SJSA1 (cell line): ENCODE data around the genes RAB9A and TRAPPC2.

GRCh38 chrX:10285591-10285883 is 128.8 kb downstream of the CLCN4 start:
- RAMPAGE, long total RNA, result no peak

DNA sequence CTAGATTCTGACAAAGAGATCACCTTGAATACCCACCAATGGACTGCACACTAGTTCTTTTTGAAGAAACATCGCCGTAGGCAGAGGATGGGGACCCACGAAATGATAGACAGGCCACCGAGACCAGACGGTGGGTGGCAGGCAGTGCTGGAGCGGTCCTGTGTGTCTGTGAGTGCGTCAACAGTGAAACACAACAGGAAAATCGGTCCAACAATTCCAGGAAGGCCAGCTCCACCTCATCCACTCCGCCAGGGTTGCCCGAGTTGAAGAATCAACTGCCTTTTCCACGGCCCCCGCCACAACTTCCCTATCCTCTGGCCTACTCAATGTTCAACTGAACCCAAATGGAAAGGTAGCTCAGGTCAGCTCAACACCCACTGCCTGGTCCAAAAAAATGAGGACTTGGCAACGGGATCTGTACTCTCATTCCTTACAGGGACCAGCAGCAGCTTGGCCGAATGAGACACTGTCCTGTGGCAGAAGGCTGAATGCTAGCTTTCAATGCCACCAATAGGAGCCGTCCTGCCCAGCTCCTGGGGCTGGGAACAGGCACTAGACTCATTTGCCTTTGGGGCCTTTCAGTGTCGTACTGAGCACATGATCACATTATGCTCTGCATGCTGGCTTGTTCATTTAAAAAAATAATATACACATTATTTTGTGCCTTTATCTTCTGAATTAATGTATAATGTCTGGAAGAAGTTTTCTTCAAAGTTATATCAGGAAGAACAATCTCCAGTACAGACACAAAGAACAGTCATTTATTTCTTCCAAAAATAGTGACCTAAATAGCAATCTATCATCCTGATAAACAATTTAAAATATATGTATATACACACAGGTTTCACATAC is 43.4 kb downstream of the MID1 start:
- RAMPAGE, long total RNA, result no peak

- RAMPAGE, long total RNA, result no peak
Observed at GRCh38 chrX:10619141-10619496, 1.3 kb downstream of the MID1 start.

- RAMPAGE, long total RNA, result no peak
Observed at GRCh38 chrX:11309160-11309548, 15.9 kb downstream of the AMELX start.

DNA sequence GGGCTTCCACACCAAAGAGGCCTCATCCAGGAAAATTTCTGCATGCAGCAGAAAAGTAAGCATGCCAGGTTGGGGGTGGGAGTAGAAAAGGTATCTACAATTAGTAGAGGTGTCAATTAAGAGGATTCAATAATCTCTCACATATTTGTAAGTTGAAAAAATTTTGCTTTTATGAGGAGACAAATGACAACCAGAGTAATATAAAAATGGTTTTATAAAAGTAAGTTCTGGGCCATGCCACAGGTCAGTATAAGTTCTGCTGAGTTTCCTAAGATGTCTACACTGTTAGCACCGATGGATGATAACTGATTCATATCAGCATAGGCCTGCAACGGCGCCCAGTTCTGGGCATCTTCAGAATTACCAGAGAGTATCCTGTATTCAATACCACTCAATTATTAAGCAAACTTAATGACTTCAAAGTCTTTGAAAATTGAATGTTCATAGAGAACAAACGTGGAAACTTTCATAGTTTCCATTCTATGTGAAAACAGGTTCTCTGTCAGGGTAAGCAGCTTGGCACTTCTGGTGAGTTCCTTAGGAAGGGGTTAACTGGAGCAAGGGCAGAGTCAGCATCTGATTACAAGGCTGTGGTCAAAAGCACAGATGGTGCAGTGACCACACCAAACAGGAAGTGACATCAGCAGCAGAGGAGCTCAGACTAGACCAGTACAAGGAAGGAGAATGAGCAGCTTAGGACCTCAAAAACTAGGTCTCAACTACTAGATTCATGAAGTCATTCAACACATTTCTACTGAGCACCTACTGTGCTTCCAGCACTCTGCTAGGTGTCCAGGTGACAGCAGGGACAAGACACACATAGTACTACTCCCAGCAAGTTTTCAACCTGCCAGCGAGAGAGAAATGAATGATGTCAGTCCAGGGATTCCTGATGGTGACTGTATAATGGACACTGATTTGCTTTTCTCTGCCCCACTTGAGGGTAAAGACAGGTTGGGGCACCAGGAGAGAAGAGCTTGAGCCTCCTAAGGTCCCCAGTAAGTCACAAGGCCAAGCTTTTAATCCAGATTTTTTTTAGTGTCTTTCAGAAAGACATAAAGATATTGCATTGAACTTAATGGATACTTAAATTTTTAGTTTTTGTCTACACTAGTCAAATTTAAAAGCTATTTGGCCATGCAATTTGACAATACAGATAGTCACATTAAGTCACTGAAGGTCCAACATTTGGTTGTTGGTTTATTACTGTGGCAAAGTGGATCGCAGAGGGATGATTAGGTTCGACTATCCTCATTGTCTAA is 130.1 kb downstream of the AMELX start:
- RAMPAGE, long total RNA, result no peak

- RAMPAGE, long total RNA, result no peak
Observed at GRCh38 chrX:11461547-11461731, 168.2 kb downstream of the AMELX start.

- RAMPAGE, long total RNA, result no peak
Observed at GRCh38 chrX:12798911-12799531, 7.8 kb downstream of the PRPS2 start.

DNA sequence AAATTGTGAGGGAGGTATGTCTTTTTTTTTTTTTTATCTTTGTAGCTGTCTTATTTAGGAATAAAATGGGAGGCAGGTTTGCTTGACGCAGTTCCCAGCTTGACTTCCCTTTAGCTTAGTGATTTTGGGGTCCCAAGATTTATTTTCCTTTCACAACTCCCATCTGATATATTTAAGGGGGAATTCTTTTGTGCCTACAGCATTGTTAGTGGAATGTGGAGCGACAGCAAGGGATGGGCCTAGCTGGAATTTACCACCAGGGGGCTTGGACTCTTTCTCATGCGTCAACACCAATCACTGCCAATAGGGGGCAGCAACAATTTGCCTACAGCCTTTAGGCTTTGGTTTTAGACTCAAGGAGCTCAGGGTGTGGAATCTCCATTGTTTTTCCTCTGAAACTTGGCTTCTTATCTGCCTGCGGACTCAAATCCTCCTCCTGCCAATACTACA is 28.2 kb upstream of the TMSB4X start:
- RAMPAGE, long total RNA, result no peak

DNA sequence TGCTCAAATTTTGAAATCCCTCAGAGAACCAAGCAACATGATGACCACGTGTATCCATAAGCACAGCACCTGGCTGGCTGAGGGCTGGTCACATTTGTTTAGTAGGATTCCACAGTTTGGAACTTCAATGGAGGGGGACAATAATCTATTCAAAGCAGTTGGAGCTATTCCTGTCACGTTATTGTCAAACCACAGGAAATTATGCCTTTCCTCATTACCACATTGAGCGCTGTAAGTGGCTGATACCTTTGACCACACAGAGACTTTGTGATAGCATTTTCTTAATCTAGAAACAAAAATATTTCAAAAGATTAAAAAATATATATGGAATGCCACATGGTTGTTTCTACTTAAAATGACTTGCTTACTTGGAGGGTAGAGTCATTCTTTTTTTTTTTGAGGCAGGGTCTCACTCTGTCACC is 7.1 kb downstream of the TMSB4X start:
- RAMPAGE, long total RNA, result no peak

DNA sequence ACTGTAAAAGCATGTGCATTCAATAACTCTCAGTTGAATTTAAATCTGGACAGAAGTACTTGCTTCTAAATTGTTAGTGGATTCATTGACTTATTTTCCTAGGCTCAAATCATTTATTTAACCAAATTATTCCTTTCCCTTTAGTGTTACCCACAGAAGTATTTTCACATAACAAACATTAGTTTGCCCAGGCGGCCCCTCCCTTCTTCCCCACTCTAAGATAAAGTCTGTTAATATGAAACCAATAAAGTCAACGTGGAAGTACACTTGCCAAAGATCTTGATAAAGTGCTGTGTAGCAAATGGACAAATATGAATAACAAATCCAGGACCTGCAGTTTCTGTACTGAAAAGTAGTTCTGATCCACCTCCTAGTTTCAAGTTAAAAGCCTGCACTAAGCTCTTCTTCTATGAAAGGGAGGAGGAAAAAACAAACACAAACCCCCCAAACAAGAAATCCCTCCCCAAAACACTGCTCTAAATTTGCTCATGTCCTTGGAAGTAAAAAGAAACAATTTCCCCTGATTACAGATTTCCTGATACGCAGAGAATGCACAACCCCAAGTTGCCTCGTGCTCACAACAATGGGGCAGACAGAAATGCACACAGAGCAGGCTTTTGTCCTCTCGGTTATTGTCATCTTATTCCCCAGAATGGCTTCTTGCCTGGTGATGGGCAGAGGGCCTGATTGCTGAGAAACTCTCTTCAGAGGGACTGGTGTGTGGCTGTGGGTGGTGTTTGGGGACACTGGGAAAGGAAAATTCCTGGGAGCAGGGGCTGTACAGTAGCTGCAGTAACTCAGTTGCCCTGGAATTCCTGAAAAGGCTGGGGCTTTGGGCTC is 23.2 kb downstream of the TMSB4X start:
- RAMPAGE, long total RNA, result no peak

- RAMPAGE, long total RNA, result no peak
Observed at GRCh38 chrX:13043432-13043998, 905 bp downstream of the FAM9C start.

GRCh38 chrX:13124930-13125409 is 80.5 kb upstream of the FAM9C start:
- RAMPAGE, long total RNA, result no peak

DNA sequence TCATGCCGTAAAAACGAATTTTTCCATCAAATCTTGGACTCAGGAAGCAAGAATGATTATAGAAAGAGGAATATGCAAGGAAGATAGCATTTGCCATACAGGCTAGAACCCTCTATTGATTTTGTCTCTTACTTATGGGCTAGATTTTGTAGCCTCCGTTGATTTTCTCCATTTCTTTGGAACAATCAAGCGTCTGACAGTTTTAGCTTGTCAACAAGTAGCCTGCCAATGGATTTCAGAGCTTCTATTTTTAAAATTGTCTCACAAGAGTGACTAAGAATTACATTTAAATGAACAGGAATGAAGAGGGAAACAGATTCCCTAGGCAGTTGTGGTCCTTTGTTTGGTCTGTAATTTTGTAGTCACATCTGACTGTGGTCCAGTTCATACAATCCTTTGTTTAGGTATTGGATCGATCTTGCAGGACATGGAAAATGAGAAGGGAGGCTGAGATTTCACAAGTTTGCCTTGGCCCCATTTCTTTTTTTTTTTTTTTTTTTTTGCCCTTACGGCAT is 86.7 kb upstream of the EGFL6 start:
- RAMPAGE, long total RNA, result no peak

DNA sequence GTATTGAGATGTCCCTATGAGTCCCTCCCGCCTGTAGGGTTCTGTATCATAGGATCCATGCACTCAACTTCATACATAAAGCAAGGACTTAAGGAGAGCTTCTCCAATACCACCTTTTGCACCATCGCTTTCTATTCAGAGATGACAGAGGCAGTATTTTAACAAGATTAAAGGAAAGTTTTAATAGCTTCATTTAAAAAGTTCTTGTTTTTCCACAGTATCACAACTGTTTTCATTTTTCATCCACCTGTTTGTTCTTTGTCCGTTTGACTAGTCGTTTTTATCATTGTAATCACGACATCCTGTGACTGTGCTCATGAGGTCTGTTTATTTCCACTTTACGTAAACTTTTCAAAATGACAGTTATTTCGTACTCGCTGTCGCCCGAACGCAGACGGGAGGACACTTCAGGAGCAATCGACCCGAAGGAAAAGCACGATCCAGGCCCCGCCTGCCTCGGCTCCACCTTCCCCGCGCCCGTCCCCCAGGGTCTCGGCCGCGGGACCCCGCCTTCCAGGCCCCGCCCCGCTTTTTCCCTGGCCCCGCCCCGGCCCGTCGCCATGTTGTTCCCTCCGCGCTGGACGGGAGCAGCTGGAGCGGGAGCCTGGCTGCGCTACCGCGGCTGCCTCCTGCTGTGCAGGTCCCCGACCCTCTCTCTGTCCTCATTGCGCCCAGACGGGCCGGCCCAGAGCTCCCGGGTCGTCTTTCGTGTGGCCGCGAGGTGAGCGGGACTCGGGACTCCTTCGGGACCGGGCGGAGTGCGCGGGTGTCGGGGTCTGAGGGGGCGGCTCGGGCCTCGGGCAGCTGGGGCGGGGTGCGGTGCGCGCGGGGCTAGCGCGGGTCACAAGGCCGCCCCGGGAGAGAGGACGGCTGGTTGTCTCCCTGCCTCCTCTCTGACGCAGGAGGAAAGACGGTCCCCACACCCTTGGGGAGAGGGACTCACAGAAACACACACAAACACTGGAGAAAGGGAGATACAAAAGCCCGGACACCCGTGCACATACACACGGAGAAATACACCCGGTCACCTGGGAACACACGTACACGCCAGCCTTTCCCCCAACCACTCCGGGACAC is at the start of gene RAB9A:
RAB9A (plus strand) TSS at position 561 of the 1,077 bp plus-strand sequence.
- RAMPAGE, long total RNA, result start-site peak on the plus strand centred at position 577 of the sequence, 17 bp wide, 35 and 33 reads in 2 replicates

DNA sequence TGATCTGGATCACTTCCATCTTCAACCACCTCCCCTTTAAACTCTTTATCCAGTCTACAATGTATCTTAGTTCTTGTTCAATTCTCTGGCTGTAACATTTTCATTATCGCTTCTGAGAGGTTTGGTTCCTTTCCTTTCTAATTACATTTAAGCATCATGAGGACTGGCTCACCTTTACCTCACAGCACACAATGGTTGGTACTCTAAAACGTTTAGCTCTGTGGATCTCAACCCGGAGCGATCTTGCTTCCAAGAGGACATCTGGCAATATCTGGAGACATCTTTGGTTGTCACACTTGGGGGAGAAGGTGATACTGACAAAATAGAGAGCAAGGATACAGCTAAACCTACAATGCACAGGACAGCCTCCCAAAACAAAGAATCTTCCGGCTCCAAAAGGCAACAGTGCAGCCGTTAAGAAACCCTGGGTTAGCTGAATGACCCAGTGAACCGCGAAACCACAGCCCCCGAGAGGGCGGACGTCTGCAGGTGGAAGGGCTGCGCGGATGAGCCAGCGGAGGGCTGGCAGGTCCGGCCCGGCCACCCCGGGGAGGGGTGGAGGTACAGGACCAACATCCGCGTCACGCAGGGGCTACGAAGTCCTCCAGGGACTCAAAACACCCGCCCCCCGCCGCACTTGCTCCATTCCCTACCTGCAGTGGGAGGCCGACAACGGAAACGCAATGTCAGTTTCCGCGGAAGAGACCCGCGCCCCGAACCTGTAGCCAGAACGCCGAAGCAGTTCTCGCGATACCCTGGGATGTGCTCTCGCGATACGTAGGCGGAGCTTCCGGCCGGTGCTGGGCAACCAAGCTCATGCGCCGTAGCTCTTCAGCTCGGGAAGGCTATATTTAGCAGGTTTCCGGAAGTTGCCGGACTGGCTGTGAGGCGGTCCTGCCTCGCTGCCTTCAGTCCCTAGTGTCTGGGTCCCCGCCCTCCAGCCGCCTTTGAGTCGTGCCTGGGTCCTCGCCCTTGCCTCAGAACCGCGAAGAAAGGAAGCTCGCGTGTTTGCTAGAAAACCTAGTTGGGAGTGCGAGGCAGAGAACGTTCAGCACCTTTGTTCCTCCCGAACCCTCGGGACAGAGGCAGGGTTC is at the start of gene TRAPPC2:
TRAPPC2 (minus strand) TSS at position 749 of the 1,094 bp plus-strand sequence.
- RAMPAGE, long total RNA, result start-site peak on the minus strand centred at position 736 of the sequence, 30 bp wide, 24 and 25 reads in 2 replicates

DNA sequence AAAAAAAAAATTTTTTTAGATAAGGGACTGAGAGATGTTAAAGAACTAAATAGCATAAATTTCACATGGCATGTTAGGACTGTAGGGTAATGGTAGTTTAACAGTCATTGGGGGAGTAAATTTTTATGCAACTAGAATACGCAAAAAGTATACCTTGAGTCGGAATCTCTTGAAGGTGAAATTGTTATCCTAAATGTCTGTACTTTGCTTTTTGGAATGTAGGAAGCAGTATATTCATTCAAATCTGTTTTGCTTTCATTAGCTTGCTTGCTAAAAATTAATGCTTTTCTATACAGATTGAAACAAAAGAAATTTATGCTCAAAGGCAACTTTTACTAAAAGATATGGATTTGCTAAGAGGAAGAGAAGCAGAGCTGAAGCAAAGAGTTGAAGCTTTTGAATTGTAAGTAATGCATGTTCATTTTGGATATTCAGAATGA is 14.6 kb downstream of the OFD1 start:
- RAMPAGE, long total RNA, result no peak

DNA sequence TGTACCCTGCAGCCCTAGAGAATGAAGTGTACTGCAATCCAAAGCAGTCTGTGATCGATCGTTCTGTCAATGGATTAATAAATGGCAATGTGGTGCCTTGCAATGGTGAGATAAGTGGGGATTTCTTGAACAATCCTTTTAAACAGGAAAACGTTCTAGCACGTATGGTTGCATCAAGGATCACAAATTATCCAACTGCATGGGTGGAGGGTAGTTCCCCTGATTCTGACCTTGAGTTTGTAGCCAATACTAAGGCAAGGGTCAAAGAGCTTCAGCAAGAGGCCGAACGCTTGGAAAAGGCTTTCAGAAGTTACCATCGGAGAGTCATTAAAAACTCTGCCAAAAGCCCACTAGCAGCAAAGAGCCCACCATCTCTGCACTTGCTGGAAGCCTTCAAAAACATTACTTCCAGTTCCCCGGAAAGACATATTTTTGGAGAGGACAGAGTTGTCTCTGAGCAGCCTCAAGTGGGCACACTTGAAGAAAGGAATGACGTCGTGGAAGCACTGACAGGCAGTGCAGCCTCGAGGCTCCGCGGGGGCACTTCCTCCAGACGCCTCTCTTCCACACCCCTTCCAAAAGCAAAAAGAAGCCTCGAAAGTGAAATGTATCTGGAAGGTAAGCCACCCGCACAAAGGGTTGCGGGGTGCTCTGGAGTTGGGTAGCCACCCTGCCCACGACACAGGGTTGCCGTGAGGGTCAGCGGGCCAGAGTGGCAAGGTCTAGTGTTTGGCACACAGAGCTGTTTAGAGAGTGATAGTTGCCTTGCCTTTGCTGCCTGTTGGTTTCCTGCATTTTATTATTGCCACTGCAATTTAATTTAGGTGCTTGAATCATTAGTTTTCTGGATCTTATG is 25.8 kb downstream of the OFD1 start:
- RAMPAGE, long total RNA, result no peak

DNA sequence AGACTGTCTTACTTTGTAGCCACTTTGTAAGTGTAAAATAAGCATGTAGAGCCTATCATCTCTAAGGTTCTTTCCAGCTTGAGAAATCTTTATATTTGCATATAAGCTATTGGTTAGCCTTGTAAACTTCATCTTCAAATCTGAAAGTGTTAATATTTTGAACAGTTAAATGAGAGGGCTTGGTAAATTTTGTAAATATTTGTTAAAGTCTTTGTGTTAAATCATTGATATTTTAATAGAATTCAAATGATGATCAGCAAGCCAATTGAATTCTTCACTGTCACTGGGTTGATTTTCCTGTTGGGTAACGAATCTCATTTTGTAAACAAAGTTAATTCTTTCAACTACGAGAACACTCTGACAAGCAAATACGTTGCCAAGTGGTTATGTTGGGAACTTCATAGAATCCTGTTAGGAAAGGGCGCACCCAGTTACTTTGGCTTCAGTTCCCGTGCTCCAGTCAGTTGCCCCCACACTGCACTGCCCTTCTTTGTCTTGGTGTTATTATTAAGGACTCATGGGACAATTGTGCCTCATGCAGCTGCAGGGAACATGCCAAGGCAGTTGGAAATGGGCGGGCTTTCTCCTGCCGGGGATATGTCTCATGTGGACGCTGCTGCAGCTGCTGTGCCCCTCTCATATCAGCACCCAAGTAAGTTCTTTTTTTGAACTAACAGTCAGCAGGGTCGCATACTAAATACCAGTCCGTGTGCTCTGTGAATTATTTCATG is 28.8 kb downstream of the OFD1 start:
- RAMPAGE, long total RNA, result no peak

DNA sequence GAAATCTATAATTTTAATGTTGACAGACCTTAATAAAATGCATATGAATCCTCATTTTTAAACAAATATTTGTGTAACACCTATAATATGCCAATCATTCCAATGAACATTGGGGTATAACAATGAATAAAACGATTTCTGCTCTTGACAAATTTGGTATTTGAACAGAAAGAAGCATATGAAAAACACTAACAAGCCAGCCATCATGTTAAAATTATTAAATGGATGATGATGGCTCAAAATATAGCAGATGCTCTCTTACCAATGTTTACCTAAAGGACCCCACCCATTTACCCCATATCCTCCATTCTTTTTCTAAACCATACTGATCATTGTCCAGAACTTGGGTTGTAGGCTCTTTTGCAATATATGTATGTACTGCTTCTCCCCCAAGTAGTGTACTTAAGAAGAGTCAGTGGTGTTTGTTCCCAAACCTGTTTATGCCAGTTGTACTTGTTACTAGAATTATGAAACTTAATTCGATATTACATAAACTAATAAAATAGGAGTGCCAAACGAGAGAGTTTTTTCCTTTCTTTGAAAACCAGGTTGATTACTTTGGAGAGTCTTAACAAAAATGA is 96.5 kb downstream of the GEMIN8 start:
- RAMPAGE, long total RNA, result no peak

DNA sequence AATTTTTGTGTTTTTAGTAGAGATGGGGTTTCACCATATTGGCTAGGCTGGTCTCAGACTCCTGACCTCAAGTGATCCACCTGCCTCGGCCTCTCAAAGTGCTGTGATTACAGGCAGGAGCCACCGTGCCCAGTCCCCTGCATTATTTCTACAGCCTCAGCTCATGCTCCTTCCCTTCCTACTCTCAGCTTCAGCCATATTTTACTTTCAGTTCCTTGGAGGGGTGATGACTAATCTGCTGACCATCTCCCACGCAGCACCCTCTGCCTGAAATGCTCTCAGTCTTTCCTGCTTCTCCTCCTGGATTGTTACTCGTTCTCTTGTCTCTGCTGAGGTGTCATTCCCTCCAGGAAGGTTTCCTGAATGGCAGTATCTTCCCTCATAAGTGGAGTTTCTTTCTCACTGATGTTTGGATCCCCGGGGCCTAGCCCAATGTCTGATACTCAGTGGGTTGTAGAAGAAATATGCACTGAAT is 63.3 kb downstream of the MOSPD2 start:
- RAMPAGE, long total RNA, result no peak